PFSK-1 (cell line): ENCODE measurements around a stretch of chr4.

GRCh38 chr4:118836269-118837069 is 543 bp upstream of the SEC24D start:
- RRBS = 1% methylated on average over 1 of the region's 29 CpGs

DNA sequence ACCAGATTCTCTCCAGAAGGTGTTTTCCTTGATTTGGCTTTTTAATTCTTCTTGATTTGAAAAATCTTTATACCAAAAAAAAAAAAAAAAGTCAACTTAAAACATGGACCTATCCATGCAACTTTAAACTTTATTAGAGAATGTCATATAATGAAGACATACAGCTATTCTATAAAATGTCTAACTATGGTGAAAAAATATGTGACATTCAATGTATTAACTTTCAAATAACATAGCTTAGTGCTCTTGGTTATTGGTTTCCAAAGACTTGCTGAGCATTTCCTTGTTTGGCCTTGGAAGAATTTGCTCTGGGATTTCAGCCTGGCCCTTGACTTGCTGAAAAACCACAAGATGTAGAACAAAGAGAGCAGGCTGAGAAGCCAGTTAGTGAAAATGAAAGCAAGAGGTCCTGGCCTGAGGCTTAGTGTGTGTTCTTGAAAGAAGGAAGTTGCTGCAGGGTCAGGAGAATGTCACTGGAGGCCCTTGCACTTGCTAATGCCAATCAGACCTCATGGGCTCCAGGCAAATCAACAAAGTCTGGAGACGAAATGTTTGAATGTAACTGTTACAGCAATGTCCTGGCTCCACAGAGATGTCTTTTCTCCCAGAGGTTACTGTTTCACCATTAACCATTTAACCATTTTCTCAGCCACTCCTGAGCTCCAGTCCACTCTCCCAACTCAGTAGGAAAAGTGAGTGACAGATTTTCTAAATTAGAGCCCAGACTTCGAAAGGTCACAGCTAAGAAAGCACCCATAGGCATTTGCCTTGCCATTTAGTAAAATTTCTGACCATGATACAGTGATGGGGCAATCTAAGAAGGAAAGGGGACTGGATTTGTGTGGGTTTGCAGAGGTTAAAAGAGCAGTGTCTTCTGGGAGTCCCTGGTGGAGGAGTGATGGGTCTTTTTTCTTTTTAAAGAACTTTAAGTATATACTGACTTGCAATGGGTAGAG is 79.4 kb downstream of the SYNPO2 start:
- RRBS = no CpG with 5 or more reads among the region's 2 CpGs

GRCh38 chr4:119041849-119042361 is 93.7 kb upstream of the MYOZ2 start:
- RRBS = no CpG with 5 or more reads among the region's 6 CpGs

DNA sequence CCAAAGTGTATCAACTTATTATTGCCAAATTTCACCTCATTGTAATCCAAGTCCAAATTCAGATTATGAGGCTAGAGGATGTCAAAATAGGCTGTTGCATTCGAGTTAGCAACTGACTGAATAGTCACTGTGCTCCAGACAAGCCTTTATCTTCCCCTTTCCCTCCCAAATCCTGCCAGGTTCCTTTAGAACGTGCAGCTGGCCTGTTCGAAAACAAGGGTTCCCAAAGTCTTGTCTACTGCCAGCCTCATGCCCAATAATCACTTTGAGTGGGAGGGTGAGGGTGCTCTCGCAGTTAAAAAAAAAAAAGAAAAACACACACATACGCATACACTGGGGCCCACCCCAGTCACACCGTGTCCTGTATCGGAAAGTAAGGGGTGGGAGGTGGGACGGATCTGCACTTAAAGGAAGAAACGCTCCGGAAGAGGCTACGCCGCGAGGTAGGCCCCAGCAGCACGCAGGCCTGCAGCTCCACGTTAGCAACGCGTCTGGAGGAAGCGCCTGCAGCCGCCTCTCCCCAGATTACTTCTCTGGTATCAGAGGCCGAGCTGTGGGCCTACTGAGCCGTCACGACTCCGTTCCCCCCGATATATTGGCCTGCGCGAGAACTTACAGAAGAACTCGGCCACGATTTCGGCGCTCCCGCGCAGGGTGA is 473 bp downstream of the MAD2L1 start:
- RRBS = no CpG with 5 or more reads among the region's 32 CpGs

- RRBS = no CpG with 5 or more reads among the region's 8 CpGs
Observed at GRCh38 chr4:120749254-120749963, 173.1 kb downstream of the PRDM5 start.

- RRBS = no CpG with 5 or more reads among the region's 9 CpGs
Observed at GRCh38 chr4:121077392-121078093, 5.2 kb upstream of the NDNF start.

DNA sequence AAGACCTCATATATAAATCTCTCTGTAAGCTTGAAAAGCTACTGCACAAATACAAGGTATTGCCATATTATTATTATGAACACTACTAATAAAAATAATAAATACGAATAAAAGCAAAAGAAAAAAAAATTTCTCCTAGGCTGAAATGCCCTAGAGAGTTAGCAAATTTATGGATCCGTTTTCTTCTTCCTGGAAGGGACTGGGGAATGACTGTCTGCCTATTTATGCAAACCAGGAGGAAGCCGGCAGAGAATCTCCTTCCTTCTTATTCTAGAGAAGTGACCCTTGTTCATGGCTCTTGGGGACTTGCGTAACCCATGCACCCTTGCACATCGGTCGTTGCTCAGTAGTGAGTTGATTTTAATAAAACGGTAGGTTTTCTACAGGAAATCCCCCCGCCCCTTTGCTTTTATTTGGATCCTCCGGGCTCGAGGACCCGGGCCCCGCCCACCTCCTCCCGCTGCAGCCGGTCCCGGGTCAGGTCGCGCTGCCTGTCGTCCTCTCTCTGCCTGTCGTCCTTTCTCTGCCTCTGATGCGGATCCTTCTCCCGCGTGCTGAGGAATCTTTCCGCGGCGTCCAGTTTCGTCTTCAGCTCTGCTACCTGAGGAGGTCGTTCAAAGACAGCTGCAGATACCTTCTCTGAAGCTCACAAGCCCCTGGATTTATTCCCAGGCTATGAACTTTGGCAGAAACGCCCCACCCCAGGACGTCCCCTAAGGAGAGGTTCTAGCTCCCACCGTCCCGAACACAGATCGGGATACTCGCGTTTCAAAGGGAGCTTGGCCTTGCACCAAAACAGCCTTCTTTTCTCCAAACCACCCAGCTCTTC is 7.3 kb downstream of the TNIP3 start:
- RRBS = no CpG with 5 or more reads among the region's 34 CpGs

- RRBS = no CpG with 5 or more reads among the region's 3 CpGs
Observed at GRCh38 chr4:121189745-121190322, 25.7 kb upstream of the TNIP3 start.

DNA sequence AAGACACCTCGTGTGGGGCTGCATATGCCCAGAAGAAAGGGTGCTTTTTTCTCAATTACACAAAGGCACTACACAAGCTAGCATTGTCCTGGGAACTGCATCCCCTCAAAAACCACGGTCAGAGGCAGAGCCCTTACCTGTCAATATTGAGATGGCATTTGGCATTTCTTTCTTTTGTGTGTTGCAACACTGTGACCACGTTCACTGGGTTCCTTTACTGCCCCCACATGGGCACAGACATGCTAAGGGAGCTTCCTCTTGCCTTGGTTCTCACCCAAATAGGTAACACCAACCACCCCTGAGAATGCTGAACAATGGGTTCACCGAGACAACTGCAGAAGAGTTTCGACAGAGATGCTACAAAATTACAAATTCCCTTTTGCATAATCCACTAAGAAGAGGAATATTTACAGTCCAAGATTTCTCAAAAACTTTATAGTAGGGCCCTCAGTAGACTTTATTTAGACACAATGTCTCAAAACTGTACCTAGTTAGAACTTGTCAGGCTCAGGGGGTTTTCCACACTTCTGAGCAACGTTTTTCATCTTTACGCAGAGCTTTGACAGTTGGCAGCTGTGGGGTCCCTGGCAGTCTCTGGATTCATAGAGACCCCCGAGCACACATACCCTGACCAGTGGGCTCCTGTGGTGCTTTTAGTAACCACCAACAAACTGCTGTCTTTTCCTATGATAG is 35.9 kb upstream of the TNIP3 start:
- RRBS = no CpG with 5 or more reads among the region's 8 CpGs

DNA sequence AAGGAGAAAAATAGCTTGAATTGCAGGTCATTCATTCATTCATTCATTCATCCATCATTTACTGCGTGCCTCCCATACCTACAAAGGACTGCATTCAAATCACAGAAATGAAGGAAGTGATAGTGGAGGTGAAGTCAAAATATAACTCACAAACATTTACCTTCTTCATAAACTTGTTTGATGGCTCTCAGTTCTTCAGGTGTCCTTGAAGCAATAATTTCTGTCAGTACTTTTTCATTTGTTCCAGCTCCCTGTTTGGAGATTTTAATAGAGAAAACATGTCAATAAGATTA is 15.3 kb downstream of the ANXA5 start:
- RRBS = no CpG with 5 or more reads among the region's 1 CpG

GRCh38 chr4:121784712-121785337 is 16.3 kb upstream of the EXOSC9 start:
- RRBS = no CpG with 5 or more reads among the region's 2 CpGs

- RRBS = no CpG with 5 or more reads among the region's 4 CpGs
Observed at GRCh38 chr4:121819094-121820062, 4.3 kb downstream of the CCNA2 start.

GRCh38 chr4:122035925-122036352 is 84.1 kb upstream of the TRPC3 start:
- RRBS = no CpG with 5 or more reads among the region's 2 CpGs

- RRBS = no CpG with 5 or more reads among the region's 8 CpGs
Observed at GRCh38 chr4:122041152-122041804, 89.4 kb upstream of the TRPC3 start.

DNA sequence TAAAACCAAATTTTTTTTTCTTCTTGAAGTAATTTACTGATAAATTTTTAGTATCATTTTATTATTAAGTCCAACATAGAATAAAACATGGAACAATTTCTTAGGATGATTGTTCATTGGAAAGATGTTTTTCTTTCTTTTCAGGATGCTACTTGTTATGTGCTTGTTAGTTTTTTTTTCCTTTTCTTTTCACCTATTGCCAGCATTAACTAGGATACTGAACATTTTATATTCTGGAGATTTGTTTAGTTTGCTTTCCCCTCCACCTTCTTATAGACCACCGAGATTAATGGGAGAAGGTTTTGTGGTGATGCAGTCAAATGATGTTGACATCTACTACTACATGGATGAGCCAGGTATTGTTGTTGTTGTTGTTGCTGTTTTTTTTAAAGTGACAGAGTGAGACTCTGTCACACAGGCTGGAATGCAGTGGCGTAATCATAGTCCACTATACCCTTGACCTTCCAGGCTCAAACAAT is 37.6 kb downstream of the BLTP1 start:
- RRBS = no CpG with 5 or more reads among the region's 2 CpGs

DNA sequence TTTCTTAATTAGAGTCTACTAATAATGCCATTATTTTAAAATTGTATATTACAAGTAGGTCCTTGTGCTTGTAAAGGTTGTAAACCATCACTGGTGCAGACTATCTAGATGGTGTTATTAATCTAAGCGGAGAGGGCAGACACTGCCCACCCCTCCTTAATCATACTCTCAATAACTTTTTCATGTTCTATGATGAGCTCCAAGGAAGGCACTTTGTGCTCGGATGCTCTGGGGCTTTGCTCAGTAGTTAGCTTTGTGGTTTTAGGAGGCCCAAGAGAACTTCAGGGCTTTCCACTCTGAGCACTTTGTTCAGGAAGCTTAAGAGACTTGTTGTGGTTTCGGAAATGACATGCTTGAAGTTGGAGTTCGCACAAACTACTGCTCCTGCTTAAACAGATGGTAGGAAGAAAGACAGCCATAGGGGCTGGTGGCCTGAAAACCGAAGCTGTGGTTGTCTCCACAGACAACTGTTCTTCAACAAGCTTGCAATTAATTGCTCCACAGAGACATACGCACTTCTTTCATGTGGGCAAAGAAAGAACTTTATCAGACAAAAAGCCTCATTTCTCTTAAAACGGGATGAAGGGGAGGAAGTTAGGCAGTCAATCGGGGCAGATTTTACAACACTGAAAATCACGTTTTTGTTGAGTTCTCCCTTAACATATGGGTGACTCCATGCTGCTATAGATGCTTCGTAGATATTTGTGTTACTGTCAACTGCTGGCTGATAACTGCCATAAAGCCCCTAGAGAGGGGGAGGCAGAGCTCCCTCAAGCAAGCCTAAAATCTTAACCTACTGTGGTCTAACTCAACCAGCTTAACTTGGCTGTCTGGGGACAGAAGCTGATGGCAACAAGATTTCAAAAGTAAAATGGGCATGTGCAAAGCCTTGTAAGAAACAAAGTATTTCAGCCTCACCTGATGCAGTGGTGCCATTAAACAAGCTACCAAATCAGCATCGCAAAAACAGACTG is 42.4 kb downstream of the IL21 start:
- RRBS = no CpG with 5 or more reads among the region's 11 CpGs

- RRBS = no CpG with 5 or more reads among the region's 4 CpGs
Observed at GRCh38 chr4:122828376-122828888, 1.8 kb downstream of the FGF2 start.

GRCh38 chr4:123303932-123305129 is 92.3 kb upstream of the SPRY1 start:
- RRBS = no CpG with 5 or more reads among the region's 19 CpGs

GRCh38 chr4:123351632-123352274 is 44.8 kb upstream of the SPRY1 start:
- RRBS = no CpG with 5 or more reads among the region's 21 CpGs

- RRBS = 1% methylated on average over 26 of the region's 65 CpGs
Observed at GRCh38 chr4:123397534-123398220, 1.1 kb downstream of the SPRY1 start.